Colon Carcinoma Metastatic in the Lung (tissue), 2 donors: ENCODE data around the genes FAS, IFIT2 and IFIT1.

GRCh38 chr10:87716306-87716779 is 56.7 kb downstream of the PAPSS2 start:
- PRO-cap, 2 experiments, result no peak in any of the 2 experiments

DNA sequence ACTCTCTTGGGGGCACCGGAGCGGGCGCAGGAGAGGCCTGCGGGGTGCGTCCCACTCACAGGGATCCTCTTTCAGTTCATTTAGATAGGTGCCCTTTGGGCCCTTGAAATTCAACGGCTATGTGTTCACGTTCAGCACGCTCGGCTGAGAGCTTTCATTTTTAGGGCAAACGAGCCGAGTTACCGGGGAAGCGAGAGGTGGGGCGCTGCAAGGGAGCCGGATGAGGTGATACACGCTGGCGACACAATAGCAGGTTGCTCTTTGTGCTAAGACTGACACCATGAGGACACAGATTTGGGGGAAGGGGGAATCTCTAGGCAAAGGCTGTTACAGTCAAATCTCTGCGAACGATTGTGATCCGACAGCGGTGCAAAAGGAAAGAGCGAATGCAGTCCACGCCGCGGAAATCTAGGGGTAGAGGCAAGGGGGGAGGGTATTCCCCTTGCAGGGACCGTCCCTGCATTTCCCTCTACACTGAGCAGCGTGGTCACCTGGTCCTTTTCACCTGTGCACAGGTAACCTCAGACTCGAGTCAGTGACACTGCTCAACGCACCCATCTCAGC is 652 bp downstream of the KLLN start:
- PRO-cap, 2 experiments, result peak in 1 of 2 experiments; most common minus-strand start position 409 of the sequence (in 1)

GRCh38 chr10:87920251-87920687 is 56.8 kb downstream of the PTEN start:
- PRO-cap, 2 experiments, result no peak in any of the 2 experiments

GRCh38 chr10:87945986-87947178 is 83.0 kb downstream of the PTEN start:
- PRO-cap, 2 experiments, result no peak in any of the 2 experiments

DNA sequence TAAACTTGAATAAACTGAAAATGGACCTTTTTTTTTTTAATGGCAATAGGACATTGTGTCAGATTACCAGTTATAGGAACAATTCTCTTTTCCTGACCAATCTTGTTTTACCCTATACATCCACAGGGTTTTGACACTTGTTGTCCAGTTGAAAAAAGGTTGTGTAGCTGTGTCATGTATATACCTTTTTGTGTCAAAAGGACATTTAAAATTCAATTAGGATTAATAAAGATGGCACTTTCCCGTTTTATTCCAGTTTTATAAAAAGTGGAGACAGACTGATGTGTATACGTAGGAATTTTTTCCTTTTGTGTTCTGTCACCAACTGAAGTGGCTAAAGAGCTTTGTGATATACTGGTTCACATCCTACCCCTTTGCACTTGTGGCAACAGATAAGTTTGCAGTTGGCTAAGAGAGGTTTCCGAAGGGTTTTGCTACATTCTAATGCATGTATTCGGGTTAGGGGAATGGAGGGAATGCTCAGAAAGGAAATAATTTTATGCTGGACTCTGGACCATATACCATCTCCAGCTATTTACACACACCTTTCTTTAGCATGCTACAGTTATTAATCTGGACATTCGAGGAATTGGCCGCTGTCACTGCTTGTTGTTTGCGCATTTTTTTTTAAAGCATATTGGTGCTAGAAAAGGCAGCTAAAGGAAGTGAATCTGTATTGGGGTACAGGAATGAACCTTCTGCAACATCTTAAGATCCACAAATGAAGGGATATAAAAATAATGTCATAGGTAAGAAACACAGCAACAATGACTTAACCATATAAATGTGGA is 102.3 kb downstream of the PTEN start:
- PRO-cap, 2 experiments, result no peak in any of the 2 experiments

GRCh38 chr10:88041958-88043286 is 179.0 kb downstream of the PTEN start:
- PRO-cap, 2 experiments, result no peak in any of the 2 experiments

DNA sequence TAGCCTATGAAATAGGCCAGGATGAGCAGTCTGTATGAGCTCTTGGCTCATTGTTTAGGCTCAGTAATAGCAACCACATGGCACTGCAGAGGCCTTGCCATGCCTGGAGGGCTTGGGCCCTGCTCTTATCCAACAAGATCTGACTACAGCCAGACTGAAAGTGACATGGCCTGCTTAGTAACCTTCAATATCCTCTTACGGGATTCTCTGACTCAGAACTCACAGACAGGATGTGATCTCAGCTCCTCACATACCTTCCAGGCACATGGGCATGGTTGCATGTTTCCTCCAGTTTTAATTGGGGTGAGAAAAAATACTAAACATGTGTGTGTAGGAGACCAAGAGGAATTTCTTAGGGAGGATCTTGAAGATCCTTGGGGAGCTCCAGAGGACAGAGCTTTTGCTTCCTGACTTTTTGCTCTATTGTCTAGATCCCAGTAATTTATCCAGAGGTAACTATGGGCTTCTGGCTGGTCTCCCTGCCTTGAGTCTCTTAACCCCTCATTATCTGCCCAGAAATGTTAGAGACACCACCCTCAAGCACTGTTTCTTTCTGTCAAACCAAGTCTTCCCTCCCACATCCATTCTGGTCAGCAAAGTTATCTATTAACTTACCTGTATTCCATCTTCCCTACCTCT is 289.5 kb downstream of the PTEN start:
- PRO-cap, 2 experiments, result no peak in any of the 2 experiments

GRCh38 chr10:88385252-88386317 is 197.5 kb downstream of the RNLS start:
- PRO-cap, 2 experiments, result no peak in any of the 2 experiments

DNA sequence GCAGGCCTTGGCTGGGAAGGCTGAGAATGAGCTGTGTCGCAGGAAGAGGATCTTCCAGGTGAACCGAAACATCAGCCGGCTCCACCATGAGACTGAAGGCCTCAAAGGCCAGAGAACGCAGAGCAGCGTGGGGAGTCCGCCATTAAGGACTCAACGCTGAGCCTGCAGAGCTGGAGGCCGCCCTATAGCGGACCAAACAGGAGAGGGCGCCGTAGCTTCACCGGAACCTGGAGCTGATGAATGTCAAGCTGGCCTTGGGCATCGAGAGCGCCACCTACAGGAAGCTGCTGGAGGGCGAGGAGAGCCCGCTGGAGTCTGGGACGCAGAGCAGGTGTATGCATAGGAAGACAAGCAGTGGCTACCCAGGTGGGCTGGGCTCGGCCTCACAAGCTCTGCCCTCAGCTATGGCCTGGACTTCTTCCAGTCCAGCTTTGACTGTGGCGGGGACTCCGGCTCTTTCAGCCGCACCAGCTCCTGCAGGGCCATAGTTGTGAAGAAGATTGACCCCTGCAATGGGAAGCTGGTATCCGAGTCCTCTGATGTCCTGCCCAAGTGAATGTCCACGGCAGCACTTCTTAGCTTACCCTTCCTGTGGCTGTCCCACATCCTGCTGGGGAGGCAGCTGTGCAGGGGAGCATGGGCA is 22.4 kb downstream of the LIPK start:
- PRO-cap, 2 experiments, result no peak in any of the 2 experiments

GRCh38 chr10:88757032-88757560 is 2.7 kb upstream of the LIPN start:
- PRO-cap, 2 experiments, result no peak in any of the 2 experiments

- PRO-cap, 2 experiments, result no peak in any of the 2 experiments
Measured at GRCh38 chr10:88792845-88793066, 9.8 kb upstream of the LIPM start.

- PRO-cap, 2 experiments, result no peak in any of the 2 experiments
Measured at GRCh38 chr10:88826197-88826886, 23.8 kb downstream of the LIPM start.

DNA sequence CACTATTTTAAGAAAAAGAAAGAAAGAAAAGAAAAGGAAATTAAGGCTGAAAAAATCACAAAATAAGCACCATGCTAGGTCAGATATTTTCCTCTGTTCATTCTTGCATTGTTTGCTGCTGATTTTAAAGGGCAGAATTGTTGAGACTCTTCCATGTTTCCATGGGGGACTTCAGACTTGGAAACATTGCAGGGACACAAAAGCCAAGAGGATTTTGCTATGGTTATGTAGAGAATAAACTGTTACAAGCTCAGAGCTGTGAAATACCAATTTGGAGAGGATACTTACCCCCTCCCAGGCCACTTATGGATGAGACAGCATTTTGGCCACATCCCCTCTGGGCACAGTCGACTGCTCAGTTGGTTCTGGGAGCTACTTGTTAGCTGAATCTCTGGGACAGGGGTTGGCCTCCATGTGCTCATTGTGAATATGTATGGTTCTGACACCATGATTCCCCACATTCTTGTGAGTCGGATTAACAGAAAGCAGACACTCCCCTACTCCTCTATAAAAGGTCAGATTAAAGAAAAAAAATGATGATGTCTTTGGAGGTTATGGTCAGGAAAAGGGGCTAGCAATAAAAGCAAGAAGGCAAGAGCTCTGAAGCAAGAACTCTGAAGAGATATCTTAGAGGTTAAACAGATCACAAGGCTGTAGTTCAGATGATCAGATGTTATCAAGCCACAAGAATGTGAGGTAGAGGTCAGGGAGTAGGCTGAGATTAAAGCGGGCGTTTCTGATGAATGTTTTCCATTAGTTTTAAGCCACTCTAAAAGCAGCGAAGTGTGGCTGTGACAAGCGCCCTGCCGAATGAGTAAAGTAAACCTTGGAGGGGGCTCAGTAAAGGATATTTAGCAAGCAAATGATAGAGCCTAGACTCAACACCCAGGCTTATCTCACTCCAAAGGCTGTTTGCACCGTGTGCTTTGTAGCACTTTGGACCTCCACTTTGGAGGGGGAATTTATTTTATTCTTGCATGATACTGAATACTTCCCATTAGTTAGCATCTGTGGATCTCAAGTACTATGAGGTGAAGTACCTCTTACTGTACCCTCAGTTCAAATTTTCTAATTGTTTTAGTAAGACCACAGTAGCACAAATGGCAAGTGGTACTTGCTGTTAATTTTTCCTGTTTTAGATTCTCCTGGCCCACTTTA is 17.2 kb downstream of the STAMBPL1 start:
- PRO-cap, 2 experiments, result no peak in any of the 2 experiments

DNA sequence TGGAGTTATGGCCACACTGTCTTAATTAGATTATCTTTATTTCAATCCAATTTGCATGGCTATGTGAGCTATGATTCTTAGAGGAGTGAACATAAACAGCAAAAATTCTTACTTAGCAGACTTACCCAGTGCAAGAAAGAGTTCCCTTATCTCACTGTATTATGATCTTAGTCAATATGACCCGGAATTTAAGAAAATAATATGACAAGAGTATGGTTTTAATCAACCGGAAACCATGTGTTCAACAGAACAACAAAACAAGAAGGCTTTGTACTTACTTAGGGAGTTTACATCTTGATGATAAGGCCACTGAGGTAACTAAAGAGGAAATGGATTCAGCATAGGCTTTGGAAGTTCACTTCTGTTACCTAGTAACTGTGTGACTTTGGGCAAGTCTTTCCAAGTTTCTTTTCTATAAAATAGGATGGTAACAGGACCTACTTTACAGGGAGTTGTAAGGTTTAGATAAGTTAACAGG is 7.4 kb upstream of the FAS start:
- PRO-cap, 2 experiments, result no peak in any of the 2 experiments

GRCh38 chr10:88990411-88991078 is at the start of gene FAS:
Gene FAS, plus strand, starts transcription at chr10:88990798.
- PRO-cap, 2 experiments, result peak in 2 of 2 experiments; most common plus-strand start chr10:88990719 (in 2); most common minus-strand start chr10:88990607 (in 1)

DNA sequence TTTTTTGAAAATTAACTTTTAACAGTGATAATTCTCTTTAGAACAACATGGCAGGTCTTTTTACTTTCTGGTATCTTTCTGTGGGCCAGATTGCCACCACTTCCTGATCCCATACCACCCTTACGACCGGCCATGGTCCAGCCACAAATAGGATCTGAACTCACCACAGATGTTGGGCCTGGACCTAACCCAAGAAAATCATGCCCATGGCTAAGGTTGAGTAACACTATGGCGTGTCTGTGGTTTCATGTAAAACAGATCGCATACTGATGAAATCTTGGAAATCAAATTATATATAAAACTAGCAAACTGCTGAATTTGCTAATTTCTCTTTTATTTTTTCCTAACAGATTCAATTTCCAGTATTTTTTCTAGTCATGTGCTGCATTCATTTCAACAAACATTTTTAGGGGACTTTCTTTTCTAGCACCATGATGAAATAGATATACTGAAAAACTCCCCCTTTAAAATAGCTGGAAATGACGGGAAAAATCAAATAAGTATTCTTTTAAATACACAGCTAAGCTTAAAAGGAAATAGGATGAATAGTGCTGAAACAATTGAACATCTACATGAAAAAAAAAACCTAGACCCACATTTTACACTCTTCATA is 77.1 kb downstream of the CH25H start:
- PRO-cap, 2 experiments, result no peak in any of the 2 experiments

DNA sequence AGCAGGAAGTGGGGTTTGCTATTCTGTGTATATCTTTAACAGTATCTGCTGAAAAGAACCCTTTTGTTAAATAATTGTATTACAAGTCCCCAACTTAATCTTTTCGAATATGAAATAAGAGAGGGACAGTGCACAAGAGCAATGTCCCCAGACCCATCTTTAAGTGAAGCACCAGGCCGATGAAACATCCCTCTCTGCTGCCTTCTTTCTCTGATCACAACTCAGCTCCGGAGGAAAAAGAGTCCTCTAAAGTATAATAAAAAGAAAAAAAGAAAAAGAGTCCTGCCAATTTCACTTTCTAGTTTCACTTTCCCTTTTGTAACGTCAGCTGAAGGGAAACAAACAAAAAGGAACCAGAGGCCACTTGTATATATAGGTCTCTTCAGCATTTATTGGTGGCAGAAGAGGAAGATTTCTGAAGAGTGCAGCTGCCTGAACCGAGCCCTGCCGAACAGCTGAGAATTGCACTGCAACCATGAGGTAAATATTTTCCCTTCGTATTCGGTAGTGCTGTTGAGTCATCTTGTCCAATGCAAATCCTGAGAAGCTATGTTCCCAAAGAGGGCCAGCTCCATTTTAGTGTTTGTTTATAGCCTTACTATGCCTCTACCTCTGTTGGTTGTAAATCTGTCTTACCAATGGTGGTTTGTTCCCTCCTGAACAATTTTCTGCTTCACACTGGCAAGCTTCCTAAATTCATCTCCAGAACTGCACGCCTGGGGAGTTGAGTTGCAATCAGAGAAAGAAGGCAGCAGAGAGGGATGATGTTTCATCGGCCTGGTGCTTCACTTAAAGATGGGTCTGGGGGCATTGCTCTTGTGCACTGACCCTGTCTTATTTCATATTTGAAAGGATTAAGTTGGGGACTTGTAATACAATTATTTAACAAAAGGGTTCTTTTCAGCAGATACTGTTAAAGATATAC is at the start of gene IFIT2:
Gene IFIT2 (plus strand): TSS at position 398 of the 925 bp plus-strand sequence.
- PRO-cap, 2 experiments, result peak in 2 of 2 experiments; most common plus-strand start position 401 of the sequence (in 2); most common minus-strand start position 218 of the sequence (in 2)

DNA sequence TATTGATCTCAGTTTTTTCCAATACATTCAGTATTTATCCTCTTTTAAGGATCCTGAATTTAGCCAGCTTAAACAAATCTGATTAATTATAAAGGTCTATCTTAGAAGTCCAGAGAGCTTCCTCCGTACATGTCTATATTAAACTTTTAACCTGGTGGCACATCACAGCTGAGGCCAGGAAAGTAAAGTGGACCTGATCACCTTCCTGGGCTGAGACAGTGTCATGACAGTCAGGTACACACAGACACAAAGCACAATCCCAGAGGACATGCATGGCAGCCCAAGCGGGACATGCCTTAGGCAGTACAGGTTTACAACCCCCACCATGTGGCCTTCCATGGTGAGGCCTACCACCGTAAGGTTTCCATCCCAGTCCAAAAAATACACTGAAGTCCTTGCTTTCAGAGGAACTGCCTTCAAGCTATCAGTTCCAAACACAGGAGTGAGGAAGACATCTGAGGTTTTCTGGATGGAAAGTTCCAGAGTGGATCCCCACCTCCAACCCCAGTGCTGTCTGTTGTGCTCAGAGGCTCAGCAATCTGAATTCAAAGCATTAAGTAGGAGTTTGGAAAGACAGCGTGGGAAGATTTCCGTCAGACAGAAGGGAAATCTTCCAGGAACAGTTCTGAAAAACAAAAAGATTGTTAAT is 19.9 kb downstream of the IFIT3 start:
- PRO-cap, 2 experiments, result no peak in any of the 2 experiments

DNA sequence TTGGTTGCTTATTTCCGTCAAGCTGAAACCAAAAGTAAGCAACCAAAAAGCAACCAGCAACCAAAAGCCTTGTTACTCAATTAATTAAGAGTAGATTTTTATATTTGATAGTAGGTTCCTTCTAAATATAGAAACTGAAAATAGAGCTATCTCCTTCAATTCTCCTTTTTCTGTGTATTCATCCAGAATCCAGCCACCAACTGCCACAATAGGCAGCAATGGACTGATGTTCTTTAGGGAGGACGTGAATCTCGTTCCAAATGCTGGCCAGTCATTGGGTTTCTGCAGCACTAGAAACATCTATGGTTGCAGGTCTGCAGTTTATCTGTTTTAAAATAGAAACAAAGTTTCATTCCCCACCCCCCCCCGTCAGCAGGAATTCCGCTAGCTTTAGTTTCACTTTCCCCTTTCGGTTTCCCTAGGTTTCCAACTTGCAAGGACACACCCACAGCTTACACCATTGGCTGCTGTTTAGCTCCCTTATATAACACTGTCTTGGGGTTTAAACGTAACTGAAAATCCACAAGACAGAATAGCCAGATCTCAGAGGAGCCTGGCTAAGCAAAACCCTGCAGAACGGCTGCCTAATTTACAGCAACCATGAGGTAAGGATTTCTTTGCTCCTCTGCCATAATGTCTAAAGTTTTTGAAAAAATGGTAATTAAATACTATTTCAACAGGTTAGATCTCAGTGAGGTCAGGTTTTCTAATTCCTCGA is at the start of gene IFIT1:
Gene IFIT1 (plus strand): TSS at position 511 of the 718 bp plus-strand sequence.
- PRO-cap, 2 experiments, result peak in 2 of 2 experiments; most common plus-strand start position 539 of the sequence (in 2)

DNA sequence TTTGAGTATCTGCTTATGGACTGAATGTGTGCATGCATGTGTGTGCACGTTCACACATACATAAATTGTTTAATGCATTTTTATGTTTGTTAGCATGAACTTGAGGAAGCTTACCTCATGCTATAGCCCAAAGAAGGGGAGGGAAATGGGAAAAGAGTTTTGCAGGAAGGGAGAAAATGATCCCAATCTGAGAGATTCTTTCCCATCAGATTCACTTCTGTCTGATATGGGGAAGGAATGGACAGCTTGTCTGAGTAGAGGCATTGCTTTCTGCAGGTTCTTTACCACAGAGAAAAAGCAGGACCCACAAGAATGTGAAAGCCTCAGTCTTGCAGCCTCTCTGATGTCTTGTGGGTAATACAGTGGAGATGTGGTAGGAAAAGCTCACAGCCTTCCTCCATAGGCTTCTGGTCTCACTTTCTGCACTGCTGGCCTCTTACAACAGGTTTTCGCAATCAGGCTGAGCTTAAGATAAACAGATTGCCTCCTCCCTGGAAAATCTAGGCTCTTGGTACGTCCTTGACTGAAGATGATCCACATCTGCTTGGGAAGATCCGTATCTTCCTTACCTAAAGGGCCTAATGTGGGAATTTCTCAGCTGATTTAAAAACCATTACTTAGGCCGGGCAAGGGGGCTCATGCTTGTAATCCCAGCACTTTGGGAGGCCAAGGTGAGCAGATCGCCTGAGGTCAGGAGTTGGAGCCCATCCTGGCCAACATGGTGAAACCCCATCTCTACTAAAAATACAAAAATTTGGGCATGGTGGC is 592 bp downstream of the IFIT1 start:
- PRO-cap, 2 experiments, result no peak in any of the 2 experiments